A375 (cell line): ENCODE measurements around a stretch of chr15.

- RAMPAGE, long total RNA: no peak
These were observed 407.1 kb downstream of the VPS13C start for GRCh38 chr15:61653111-61653638.

GRCh38 chr15:61654899-61655342 is 405.3 kb downstream of the VPS13C start:
- RAMPAGE, long total RNA: no peak

DNA sequence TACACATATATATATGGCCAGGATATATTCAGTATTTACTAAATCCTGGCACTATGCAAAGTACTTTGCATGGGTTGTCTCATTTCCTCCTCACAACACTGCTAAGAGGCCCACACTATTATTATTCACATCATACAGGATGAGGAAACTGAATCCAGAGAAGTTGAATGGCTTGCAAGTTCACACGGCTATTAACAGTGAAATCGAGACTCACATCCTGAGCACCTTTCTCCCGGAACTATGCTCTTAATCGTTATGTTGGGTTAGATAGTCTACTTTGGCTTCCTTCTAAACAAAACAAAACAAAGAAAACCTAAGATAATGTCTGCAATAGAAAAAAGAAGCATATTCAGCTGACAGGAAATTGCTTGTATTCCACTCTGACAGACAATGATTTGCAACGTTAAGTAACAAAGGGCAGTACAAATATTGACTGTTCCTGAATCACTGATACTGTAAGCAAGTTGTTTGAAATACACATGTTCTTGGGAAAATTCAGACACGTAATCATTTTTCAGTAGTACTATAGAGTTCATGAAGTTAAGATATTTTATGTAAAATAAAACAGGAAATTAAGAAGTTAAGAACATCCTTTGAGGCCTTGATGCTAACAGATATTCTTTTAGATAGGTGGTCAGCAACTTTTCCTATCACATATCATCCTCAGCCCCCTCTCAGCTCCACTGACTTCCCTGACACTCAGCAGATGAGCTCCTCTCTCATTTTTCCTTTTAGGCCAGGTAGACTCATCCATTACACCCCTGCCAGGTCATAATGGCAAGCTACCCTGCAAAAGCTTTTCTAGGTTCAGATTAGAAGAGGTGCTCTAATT is 40.7 kb downstream of the C2CD4B start:
- RAMPAGE, long total RNA: no peak

DNA sequence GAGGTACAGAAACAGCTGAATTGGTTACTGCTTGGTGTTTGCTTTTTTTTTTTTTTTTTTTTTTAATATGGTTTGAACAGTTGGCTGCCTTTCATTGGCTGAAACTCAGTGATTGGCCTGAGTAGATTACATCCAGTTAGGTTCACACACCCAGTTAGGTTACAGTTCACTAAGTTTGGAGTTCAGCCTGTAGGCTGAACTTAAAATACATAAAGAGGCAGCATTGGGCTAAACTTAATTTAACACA is 23.1 kb downstream of the C2CD4B start:
- RAMPAGE, long total RNA: no peak

DNA sequence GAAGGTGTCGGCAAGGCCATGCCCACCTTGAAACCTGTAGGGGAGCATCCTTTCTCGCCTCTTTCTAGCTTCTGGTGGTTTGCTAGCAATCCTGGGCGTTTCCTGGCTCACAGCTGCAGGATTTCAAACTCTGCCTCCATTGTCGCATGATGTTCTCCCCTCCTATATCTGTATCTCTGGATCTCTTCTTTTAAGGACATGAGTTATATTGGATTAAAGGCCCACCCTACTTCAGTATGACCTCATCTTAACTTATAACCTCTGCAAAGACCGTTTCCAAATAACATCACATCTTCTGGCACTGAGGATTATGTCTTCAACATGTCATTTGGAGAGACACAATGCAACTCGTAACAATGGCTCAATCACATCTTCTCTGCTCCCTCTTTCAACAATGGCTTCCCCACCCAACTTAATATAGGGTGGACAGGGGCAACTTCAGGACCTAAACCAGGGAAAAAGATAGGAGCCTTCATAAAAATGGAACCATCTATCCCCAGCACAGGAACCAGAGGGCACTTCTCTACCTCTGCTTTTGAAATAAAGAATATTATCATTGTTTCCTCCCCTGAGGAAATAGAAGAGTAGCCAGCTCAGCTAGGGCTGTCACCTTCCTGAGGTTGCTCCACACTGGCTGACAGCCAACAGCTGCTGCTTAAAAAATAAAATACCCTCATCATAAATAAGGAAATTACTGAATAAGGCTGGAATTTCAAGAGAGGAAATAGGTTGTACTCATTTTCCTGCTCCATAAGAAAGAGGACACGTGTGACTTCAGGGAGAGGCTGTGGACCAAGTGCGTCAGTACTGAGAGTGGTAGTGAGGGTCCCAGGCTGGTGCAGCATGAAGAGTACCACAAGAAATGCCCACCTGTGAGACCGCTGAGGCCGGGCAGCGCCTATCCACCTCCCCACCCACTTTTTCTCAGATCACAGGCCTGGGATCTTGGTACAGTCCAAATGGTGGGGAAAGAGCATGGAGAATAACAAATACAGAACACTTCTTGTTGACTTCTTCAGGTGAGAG is 7.9 kb upstream of the C2CD4B start:
- RAMPAGE, long total RNA: no peak

DNA sequence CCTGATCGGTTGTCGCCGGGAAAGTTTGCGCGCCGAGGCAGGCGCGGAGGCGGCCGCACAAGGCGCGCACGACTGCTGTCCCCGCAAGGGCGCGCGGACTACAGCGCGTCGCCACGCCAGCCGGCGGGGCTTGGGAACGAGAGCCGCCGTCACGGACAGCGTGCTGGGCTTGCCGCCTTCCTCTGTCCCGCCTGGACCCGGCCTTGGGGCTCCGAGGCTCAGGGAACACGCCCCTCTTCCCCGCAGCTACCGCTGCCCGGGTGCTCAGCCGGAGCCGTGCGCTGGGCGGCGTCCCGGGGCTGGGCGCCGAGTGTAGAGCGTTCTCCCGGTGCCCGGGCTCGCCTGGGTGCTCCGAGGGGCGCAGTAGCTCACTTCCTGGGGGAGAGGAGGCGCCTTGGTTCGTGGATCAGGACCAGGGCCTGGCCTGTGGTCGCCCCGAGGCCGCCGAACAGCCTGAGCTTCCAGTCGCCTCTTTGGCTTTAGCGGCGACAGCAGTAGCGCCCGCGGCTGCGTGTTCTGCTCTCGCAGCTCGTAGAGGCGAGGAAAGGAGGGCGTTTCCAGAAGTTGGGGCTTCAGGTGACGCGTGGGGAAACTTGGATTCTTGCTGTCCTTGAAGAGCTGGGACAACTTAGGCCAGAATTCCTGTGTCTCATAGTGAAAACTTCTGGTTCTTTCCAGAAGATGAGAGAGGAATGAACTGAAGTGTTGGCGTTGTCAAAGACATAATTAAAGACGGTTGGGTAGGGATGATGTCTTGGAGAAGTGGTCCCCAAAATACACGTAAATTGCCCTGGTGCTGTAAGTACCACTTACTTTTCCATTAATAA is 1.5 kb downstream of the TLN2 start:
- RAMPAGE, long total RNA: no peak

DNA sequence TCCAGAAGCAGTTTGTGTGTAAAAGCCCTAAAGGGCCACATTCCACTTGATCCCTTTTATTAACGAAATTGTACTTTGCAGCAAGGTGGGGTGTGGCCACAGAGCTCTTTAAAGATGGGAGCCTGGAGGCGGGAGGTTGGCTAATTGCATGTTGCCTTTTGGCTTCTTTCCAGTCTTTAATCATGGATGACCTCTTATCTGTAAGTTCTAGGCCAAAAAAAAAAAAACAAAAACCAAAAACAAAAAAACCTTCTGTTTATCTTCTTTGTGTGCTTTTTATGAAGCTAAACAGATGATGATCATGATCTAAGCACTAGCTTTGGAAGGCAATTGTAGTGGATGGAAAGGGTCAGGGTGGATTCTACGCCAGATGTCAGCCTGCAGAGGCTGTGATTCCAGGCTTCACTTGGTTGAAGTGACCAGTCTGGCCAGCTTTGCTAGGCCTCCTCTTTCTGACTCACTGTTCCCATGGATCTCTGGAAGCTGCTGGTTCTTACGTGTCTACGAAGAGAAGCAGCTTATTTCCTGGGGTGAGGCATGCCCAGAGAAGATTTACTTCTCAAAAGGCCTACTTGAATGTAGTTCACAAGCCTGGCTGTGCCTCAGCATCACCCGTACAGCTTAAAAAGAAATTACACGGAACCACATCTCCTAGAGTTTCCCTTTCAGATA is 105.5 kb downstream of the TLN2 start:
- RAMPAGE, long total RNA: no peak

DNA sequence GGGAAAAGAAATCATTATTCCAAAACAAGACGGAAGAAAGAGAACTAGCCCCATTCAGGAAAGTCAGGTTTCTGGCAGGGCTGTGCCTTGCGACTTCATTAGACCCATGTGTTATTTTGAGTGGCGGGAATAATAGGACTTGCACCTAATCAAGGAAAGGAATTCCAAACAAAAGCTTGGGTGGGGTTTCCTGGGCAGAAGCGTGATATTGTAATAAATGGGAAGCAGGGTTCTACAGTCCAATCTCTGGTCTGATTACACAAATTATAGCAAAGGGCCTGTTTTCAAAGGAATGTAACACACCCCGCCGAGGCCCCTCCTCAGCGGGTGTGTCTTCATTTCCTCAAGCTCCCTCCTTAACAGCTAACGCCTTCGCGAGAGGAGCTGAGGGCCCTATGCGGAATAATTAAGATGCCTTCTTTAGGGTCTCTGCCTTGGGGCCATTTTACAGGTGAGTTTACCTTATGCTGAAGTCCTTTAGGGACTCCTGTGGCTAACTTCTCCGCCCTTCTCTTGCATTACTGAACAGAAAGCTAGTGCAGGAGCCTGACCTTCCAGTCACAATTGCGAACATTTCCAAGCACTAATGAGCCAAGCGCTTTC is 170.8 kb downstream of the TLN2 start:
- RAMPAGE, long total RNA: no peak

- RAMPAGE, long total RNA: no peak
These were observed 217.7 kb downstream of the TLN2 start for GRCh38 chr15:62608007-62608507.

DNA sequence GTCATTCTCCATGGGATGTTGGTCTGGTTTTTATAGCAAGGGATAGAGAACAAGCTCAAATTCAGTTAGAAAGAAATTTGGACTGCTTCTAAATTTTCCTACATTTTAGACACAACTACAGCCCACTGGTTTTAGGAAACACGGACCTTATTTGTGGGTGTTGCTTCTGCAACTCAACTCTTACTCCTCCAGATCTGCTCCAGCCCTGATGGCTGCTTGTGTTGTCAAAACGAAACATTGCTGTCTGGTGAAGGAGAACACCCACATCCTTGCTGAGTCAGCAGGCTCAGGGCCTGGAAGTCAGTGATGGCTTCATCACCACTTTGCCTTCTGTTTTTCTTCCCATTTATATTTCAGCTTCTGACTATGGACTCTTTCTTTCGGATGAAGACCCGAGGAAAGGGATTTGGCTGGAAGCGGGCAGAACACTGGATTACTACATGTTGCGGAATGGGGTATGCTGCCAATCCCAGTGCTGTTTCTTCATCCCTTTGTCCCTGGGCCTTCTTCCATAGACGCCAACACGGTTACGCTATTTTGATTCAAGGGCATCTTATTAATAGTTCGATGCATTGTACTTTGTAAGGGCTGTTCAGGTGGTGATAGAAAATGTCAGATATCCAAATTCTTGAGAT is 259.5 kb downstream of the TLN2 start:
- RAMPAGE, long total RNA: no peak

GRCh38 chr15:62753499-62754576 is 288.7 kb upstream of the TPM1 start:
- RAMPAGE, long total RNA: no peak

DNA sequence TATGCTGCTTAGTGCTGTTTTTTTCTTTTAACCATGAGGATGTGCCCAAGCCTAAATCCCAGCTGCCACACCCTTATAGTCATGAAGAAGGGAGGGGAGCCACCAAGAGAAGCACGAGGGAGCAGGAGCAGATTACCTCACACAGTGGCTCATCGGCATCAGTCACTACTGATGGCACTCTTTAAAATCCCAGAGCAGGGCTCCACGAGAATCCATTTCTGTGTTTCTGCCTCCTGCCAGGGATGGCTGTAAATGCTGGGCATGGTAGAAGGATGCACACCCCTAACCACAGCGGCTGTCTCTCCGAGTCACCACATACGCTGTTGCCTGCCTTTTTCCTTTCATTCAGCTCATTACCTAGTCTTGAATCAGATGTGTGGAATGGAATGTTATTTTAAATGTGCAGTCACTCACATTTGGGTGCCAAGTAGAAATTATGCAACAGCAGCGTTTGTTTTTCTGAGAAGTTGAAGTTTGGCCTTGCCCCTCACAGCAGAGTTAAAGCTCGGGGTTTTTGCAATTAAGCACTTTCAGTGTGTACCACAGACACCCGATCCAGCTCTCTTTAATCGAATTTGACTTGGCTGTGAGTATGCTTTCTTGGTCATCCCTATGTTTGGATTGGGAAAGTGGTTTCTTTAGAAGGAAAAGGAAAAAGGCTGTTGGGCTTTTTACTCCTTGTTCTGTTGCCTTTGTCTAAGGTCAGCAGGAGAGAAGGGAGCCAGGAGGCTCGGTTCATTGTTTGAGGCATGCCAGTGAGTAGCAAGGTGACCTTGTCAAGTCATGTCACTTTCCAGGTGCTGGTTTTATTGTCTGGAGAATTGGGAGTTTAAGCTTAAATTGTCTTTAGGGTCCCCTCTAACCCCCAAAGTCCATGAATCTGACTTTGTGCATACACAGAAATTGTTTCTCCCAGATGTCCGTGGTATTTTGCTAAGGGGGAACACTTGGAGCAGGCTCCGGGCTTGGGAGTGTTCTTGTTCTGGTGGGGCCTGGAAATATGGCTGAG is 284.2 kb upstream of the TPM1 start:
- RAMPAGE, long total RNA: no peak

- RAMPAGE, long total RNA: no peak
These were observed 271.8 kb upstream of the TPM1 start for GRCh38 chr15:62770766-62771146.

- RAMPAGE, long total RNA: no peak
These were observed 143.5 kb upstream of the TPM1 start for GRCh38 chr15:62898881-62899570.

- RAMPAGE, long total RNA: no peak
These were observed 84.1 kb upstream of the TPM1 start for GRCh38 chr15:62958389-62958949.

GRCh38 chr15:63041163-63041706 is 1.3 kb upstream of the TPM1 start:
- RAMPAGE, long total RNA: no peak

GRCh38 chr15:63189856-63190745 is 695 bp downstream of the RAB8B start:
- RAMPAGE, long total RNA: no peak

DNA sequence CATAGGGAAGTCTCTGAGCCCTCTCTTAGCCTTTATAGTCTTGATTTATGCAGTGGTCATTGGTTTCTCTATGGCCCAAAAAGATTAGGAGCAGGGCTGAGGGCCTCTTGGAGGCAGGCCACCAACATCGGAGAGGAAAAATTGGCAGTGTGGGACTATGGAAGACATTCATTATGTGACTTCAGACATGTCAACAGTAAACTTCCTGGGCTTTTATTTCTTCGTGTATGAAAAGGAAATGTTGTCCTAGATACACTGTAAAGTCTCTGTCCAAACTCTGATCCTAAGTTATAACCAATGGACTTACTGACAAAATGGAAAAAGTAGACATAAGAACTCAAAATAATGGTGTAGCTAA is 13.5 kb downstream of the RAB8B start:
- RAMPAGE, long total RNA: no peak

GRCh38 chr15:63278013-63278549 is 676 bp downstream of the APH1B start:
- RAMPAGE, long total RNA: no peak

DNA sequence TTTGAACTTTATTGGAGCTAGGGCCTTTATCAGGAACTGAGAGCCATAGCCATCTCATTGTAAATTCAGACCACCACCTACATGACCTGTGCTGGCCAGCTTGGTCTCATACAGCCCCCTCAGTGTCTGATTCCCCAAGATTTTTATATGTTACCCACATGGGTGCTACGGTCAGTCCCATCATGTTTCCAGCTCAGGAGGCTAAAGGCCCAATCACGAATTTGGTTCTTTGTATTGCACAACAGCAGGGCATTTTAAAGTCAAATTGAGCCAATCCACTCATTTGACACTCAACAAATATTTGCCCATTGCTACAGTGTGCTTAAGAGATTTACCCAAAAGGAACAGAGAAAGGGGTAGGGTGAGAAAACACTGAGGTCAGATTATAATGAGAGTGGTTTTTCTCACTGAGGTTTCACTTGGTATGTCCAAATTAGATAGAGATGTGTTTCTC is 31.5 kb upstream of the USP3 start:
- RAMPAGE, long total RNA: no peak